Subcutaneous preadipocyte (primary cell): ENCODE measurements around a stretch of chr2.

- CAGE, long polyA plus RNA, result no peak
Measured at GRCh38 chr2:230262322-230262779, 36.8 kb downstream of the SP140 start.

DNA sequence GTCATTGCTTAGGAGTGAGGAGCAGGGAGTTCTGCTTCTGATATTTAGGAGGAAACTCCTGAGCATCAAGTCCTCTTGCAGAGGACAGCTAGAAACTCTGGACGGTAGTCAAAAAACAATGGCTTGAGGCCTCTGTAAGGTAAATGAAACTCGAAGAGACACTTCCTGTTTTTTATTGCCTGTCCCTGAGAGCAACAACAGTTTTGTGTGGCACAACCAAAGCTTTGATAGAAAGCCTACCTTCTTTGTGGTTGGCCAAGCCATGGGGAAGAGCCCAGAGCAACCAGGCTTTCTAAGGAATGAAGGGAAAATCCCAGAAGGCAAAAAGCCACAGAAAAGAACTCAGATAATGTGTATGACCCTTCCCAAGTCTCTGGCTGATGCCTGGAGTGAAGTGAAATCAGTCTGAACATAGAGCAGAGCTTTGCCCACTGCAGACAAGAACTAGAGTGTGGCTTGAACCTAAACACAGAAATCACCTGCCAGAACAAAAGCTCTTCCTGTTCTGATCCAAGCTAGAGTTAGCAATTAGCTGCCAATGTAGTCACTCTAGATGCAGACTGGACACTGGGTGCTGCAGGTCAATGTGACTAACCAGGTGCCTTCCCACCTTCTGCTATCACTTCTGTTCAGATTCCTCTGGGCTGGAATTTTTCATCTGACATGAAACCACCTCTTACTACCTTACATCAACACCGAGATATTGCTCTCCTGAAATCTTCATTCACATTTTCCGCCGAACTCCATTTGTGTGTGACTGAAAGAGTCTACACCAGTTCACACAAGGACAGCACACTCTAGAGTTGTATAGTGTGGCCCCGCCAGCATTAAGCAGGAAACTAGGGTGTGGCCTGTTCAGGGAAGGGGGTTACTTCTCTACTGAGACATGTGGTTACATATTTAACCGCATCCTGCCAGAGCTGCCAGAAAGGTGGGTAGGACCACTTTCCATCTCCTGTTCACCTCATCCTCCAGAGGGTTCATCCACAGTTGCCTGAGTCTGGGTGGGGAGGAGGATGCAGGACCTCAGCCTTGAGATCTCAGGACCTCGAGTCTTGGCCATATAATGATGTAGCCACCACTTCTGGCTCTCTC is 8.1 kb upstream of the SP140L start:
- CAGE, long polyA plus RNA, result no peak

GRCh38 chr2:230439667-230440083 is 23.7 kb downstream of the SP100 start:
- CAGE, long polyA plus RNA, result no peak

DNA sequence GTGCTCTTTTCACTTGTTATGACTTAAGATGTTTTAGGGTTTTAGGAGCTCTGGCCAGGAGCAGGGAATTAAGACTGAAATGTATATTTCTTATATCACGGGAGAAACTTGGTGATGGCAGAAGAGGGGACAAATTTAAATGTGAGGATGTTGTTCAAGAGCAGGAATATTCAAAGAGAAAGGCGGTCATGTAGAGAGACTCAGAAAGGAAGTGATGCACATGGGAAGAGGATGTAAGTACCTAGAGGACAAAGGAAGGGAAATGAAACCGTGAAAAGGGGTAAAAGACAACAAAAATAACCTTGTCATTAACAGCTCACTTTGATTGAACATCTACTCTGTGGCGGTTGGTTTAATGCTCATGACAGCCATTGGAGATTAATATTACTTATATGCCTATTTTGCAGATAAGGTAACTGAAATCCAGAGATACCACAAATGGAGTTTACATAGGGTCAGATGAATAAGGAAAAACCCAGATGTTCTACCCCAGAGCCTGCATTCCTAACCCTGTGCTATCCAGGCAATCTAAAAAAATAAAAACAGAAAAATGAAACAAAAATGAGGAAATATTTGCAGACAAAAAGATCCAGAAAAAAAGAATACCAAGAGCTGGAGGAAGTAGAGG is 32.1 kb downstream of the SP100 start:
- CAGE, long polyA plus RNA, result no peak

- CAGE, long polyA plus RNA, result no peak
Measured at GRCh38 chr2:230460991-230462158, 45.4 kb downstream of the SP100 start.

DNA sequence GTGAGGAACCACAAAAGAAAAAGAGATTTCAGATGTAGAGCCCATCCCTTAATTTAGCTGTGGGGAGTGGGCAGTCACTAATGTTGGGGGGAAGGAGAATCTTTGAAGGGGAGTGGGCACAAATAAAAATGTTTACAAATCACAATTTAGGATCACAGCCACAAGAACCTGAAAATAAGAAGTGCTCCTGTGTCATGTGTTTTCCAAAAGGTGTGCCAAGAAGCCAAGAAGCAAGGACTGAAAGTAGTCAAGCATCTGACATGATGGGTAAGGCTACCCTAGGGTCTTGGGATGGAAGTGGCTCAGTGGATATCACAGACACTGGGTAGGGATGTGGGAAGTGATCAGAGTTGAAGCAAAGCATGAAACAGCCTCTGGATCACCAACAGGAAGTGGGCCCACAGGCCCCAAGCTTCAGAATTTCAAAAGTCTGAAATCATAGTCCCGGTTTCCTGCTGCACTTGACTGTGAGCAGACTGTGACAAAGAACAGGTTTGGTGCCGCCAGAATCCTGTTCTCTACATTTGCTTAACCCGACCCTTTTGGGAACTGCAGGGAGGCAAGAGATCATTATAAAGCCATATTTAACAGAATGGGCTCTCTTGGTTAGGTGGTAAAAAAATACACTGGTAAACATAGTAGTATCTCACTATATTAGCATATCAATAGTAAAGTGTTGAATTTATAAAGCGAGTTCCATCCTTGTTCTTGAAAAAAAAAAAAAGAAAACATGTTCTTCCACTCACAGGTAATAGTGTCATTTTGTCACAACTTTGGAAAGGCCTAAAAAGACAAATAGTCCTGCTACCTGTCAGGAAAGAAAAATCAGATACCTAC is 57.4 kb downstream of the SP100 start:
- CAGE, long polyA plus RNA, result no peak

GRCh38 chr2:230723044-230723724 is 10.5 kb downstream of the CAB39 start:
- CAGE, long polyA plus RNA, result no peak

GRCh38 chr2:230784109-230784978 is 71.7 kb downstream of the CAB39 start:
- CAGE, long polyA plus RNA, result no peak

GRCh38 chr2:230873627-230874308 is 9.0 kb downstream of the ITM2C start:
- CAGE, long polyA plus RNA, result no peak

- CAGE, long polyA plus RNA, result no peak
Measured at GRCh38 chr2:230943632-230944031, 18.6 kb upstream of the GPR55 start.

GRCh38 chr2:230956756-230957260 is 31.8 kb upstream of the GPR55 start:
- CAGE, long polyA plus RNA, result no peak

- CAGE, long polyA plus RNA, result no peak
Measured at GRCh38 chr2:230996291-230996552, 301 bp downstream of the SPATA3 start.

DNA sequence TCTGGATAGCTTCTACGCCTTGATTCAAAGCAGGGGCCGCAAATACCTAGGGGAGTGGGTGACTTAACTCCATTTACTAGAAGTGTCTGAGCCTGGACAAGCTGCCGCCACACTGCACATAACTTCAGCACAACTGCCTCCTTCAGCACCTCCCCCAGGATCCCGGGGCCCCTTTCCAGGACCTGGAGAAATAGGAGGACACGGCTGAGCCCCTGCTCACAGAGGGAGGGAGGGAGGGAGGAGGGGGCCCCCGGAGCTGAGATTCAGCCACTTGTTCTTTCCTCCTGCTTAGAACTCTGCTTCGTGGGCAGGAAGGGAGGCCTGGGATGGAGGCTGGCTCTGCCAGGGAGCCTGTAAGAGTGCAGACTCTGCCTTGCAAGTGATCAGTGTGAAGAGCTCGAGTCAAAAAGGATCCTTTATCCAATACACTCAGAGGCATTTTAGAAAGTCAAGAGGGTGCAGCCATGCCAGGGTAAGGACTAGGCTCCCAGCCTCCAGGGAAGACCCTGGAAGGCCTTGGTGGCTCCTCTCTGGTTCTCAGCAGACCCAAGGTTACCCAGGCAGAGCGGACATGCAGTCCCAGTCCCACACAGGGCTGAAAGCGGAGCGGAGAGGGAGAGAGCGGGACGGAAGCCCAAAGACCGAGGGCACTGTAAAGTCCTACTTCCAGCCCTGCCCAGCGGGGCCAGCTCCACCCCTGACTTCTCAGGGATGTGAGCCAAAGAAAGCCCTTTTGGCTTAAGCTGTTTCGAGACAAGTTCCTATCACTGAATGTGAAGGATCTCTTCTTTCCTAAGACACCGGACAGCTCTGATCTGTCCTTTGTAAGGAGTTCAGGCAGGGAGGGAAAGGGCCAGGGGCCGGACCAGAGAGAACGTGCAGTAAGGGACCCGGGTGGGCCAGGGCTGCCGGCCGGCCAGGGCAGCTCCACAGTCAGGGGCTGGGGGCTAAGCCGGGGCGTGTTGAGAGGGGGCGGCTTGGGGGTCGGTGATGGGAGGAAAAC is 8.6 kb upstream of the ARMC9 start:
- CAGE, long polyA plus RNA, result no peak

DNA sequence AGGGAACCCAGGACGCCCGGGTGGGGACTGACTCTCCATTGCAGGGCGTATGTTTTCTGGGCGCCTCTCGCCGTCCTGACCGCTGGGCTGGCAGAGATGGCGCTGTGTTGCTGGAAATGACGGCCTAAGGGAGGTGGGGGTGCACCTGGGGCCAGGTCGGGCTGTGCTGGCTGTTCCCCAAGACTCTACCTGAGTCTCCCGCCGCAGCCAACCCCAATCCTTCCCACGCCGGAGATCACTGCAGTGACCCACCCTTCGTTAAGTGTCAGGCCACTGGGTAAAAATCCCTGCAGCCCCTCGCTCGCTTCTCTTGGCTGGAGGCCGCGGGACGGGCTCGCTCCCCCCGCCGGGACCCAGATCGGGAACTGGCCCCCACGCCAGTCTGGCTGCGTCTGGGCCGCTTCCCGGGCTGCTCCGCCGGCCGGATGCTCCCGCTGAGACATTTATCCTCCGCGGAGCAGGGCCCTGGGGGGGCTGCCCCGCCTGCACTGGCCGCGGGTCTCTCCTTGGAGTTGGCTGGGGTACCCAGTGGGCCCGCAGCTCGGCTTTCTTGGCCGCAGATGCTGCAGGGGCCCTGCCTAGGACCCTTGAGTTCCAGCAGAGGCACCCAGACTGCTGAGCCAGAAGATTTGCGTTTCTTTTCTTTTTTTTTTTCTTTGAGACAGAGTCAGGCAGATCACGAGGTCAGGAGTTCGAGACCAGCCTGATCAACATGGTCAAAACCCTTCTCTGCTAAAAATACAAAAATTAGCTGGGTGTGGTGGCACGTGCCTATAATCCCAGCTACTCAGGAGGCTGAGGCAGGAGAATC is 7.7 kb upstream of the ARMC9 start:
- CAGE, long polyA plus RNA, result no peak

DNA sequence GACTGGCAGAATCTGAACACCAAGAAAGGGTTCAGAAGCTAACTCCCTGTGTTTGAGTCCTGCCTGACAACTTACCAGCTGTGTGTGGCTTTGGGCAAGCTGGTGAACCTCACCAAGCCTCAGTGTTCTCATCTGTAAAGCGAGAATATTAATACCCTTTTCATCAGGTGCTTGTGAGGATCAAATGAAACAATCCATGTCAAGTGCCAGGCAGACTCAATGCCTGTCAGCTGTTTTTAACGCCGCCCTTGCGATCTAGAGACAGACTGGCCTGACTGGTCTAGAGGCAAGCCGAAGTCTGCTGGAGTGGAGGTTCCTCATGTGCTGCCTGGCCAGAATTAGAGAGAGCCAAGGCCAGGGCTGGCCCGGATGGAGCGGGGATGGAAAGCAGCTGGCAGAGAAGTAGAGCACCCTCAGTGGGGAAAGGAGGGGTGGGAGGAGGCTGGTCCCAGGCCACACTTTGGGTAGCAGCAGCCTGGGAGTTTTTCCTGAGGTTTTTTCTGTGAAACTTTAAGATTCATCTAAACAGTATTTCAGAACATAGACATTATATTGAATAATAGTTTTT is 74.5 kb upstream of the B3GNT7 start:
- CAGE, long polyA plus RNA, result no peak

DNA sequence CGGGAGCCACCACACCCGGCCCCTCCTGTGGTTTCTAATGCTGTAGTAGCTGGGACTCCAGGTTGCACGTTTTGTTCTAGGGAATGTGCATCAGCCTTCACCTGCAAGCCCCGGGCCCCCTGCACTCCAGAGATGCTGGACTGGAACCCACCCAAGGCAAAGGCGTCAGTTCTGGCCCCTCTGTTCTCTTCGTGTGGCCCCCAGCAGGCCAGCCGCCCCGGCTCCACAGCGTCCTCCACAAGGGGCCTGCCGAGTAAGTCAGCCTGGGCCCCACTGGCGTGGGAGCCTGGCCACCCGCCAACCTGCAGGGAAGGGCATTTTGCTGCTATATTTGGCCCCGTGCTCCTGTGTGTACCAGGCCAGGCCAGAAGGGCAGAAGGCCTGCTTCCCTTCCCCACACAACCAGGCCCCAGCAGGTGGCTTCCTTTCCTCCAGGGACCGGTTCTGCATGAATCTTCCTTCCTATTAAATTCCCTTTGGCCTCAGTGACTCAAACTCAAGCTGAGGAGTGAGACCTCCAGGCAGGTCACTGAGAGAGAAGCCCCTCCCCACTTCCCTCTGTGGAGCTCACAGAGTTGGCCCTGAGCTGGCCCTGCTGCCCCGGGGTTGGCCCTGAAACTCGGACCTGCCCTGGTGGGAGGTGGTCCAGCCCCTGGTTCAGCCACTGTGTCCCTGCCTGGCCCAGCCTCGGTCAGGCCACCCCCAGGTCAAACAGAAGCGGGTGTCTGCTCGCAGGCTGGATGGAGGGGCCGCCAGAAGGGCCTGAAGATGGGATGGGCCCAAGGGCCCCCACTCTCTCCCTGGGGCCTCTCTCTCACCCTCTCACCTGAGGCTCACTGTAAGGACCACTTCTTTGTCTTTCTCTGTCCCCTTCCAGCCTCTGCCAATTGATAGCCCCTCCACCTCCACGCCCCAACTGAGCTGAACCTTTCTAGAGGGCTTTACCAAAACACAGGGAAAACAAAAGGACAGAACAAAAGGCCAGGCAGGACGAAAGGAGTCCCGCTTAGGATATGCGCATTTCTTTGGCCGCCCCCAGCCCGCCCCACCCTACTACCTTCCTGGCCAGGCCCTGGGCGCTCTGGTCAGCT is 25.3 kb upstream of the B3GNT7 start:
- CAGE, long polyA plus RNA, result no peak

GRCh38 chr2:231396334-231396972 is 943 bp downstream of the B3GNT7 start:
- CAGE, long polyA plus RNA, result no peak

- CAGE, long polyA plus RNA, result no peak
Measured at GRCh38 chr2:231455321-231455710, 9.0 kb downstream of the NCL start.

DNA sequence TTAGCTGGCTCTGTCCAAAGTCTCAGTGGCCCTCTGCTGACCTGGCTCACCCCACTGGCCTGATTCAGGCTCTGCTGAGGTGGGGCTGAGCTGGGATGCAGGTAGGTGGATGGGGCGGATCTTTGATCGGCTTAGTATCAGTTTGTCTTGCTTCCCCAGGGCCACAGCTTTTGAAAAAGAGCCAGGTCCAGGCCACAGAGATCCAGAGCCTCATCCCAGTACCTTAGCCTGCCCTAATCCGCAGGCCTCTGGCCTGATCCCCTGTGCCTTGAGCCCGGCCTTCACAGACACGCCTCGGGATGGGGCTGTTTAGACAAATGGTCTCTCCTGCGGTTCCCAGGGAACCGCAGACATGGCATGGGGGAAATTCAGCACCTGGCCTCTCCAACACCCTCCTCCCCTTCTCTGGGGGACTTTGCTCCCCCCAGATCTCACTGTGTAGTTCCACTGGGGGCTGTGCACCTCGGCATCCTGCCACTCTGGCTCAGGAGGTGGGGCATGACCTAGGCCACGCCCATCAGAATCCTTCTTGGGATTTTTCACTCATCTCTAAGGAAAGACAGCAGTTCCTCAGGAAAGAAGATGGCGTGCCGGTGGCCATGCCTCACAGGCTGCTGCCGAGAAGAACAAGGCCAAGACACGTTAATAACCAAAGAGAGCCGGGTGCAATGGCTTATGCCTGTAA is 3.4 kb downstream of the NMUR1 start:
- CAGE, long polyA plus RNA, result no peak

GRCh38 chr2:231604039-231604965 is 11.6 kb downstream of the TEX44 start:
- CAGE, long polyA plus RNA, result no peak